Metastatic Breast Carcinoma in the Ovary (tissue), 3 donors: ENCODE measurements around the gene KIAA1549L.

- PRO-cap, 3 experiments: no peak in any of the 3 experiments
Measured at GRCh38 chr11:33375954-33377072, at the start of gene KIAA1549L. TSS of gene KIAA1549L (plus strand) at chr11:33376108.

DNA sequence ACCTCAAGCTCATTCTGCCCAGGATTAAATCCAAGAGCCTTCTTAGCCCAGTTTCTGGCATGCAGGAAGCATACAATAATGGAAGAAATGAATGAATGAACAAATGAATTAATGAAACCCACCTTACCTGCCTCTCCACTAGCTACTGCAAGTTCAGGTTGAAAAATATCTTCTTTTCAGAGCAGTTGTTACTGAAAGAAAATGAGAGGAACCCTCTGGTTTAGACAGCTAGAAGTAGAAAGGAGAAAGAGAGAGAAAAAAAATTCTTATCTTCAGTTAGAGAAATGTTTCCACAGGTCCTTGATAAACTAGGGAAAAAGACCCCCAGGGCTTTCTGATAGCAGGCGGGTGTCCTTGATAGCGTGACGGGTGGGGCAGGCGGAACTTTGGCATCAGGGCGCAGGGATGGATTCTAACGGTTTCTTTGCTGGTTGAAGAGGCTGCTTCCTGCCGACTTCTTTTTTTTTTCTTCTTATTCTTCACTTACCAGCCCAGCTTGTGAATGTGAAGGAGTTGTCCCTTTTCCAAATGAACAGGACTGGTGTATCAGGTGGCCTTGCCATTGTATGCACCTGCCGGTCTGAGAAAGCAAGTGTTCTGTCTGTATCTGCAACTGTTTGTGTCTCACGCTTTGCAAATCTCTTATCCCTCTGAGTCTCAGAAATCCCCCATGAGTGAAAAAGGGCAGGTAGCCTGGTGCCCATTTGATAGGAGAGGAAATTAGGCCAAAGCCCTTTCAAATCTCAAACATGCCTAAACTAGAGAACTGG, 10.0 kb downstream of the LMO2 start:
- PRO-cap, 3 experiments: no peak in any of the 3 experiments

DNA sequence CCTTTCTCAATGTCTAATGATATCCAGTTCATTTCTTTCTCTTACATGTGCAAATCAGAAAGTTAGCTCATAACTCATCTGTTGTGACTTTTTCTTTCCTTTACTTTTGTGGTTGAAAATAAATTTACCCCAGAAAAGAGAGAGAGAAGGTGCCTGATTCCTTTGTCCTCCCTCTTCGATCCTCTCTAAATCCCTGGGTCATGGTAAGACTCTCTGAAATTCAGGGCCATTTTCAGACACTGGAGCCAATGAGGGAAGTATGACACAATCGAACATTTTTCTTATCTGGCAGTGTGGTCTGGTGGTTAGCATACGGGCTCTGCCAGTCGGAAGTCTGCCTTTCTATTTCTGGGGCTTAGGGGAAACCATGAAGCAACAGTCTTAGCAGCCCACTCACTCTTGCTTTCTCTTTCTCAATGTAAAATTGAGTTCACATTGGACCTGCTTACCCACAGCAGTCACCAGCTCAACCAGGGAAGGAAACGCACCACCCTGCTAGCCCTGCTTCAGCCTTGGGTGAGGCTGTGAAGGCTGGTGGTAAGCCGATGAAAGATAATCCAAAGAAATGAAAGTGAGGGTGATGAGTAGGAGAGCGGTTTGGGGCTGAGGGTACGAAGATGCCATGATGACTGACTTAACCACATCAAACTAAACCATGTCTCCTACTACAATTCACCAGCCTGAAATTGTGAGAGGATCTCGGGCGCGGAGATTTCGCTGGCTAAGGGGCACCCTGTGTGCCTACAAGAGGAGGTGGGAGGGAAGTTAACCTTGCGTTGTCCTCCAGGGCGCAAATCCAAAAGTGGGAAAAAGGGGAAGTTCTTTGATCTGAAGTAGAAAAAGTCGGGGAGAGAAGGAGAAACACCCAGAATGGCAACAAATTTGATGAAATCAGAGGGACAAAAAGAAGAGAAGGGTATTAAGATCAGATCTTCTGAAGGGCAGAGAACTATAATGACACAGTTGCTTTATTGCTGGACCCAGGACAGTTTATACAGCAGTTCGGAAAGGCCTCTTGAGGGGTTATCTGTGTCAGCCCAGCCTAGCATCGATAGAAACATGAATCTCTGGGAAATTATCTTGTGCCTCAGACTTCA, 2.0 kb upstream of the LMO2 start:
- PRO-cap, 3 experiments: peak in 3 of 3 experiments; most common plus-strand start position 457 of the sequence (in 3)

GRCh38 chr11:34050252-34050872, 1.2 kb upstream of the CAPRIN1 start:
- PRO-cap, 3 experiments: no peak in any of the 3 experiments

- PRO-cap, 3 experiments: no peak in any of the 3 experiments
Measured at GRCh38 chr11:34142100-34142600, 36.7 kb downstream of the NAT10 start.

DNA sequence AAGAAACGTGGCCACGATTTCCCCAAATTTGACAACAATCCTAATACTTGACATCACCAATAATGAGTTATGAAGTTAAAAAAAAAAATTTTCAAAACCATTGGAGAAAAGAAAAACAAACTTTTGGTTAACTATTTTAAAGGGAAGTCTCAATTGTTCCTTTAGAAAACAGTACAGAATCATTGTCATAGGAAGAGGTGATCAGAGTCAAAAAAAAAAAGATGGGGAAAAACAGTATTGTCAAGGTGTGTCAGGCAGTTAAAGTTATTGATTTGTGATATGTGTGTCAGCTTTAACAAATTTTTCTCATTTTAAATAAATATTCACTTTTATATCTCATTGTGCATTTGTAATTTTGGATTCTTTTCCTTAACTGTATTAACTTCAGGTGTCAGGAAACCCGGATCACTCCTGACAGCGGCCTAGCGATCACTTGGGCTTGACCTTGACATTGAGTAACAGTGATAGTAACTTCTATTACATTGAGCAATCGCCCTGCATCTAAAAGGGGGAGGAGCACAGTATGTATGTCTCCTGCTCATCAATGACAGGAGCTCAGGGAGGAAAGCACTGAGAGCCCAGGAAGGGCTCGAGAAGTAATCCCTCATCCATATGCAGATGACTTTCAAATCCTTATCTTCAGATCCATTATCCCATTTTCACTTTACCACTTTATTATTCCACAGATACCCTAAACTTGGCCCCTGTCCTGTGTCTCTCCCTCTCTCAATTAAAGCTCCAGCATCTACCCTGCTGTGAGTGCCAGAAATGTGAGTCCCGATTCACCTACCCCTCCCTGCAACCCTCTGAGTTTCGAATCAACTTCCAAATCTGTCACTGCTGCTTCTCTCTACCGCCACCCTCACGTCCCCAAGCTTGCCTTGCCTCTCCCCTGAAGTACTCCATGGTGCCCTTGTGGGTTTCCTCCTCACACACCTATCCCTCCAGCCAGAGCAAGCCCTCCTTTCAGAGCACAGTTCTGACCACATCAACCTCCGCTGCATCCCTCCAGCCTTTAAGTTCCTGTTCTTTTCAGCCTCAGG, 47.9 kb downstream of the ABTB2 start:
- PRO-cap, 3 experiments: no peak in any of the 3 experiments

GRCh38 chr11:34358125-34359016, 561 bp upstream of the ABTB2 start:
- PRO-cap, 3 experiments: peak in 3 of 3 experiments; most common plus-strand start chr11:34358164 (in 1)

DNA sequence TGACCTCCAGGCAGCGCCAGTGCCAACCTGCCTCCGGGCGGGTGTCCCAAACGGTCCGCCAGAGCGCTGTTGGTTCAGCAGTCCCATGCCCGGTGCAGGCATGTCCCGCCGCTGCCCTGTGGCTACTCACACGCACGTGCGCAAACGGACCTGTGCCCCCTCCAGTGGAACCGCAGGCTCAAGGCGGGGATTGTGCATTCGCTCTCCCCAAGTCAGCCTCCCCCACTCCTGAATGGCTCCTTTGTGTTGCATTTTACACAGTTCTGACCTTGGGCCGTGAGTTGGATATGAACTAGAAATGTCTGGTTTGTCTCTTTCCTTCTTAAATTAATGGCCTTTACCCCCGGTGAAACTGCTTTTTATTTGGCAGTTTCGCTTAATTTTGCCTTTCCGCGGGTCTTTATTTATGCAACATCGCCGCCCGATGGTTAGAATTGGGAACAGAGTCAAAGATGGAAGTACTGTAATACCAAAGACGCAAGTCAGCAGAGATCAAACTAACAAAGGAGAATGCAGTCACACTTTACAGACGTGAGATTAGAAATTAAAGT, 1.3 kb upstream of the ABTB2 start:
- PRO-cap, 3 experiments: no peak in any of the 3 experiments

GRCh38 chr11:34489059-34489584, 24.5 kb downstream of the ELF5 start:
- PRO-cap, 3 experiments: no peak in any of the 3 experiments

DNA sequence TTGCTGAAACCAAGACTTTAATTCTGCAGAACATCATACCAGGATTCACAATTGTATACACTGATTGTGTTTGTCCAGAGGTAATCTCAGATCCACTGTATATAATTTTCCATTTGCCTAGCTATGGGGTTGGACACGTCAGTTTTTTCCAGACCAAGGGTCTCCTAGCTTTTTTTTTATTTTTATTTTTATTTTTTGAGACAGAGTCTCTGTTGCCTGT, 48.5 kb upstream of the EHF start:
- PRO-cap, 3 experiments: peak in 1 of 3 experiments; most common minus-strand start position 147 of the sequence (in 1)

DNA sequence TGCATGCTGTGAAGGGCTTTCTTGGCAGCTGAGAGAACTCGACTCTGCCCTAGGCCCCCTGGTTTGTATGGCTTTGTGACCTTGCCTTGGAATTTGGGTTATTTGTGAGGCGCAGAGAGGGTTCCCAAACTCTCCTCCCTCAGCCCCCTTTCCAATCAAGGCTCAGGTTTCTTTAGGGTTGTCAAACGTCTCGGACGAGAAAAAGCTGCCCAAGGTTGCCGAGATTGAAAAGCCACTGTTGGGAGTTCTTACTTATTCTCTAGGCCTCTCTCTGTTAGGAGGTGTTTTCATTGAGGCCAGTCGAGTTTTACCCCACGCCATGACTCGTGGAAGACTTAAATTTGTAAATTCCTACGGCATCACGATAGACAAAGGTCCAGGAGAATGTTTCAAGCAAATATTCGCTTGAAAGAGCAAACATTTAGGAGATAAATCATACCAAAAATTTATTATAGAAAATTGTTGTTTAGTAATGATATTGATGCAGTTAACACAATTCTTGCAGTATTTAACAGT, 613 bp downstream of the PDHX start:
- PRO-cap, 3 experiments: no peak in any of the 3 experiments

DNA sequence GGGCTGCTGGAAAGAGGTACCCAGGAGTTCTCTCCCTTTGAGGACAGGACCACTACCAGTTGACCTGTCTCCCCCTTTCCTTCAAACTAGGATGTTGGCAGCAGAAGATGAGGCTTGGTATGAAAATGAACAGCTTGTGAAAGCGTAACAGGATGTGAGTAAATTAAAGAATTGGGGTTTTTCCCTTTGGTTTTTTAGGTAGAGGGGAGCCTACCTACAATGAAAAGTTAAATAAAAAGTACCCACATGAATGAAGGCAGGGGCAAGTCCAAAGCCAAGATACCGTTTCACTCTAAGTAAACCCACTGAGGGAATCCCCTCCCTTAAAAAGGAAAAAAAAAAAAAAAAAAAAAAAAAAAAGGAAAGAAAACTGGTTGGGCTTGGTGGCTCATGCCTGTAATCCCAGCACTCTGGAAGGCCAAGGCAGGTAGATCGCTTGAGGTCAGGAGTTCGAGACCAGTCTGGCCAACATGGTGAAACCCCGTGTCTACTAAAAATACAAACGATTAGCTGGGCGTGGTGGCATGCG, 96.3 kb downstream of the PDHX start:
- PRO-cap, 3 experiments: no peak in any of the 3 experiments

DNA sequence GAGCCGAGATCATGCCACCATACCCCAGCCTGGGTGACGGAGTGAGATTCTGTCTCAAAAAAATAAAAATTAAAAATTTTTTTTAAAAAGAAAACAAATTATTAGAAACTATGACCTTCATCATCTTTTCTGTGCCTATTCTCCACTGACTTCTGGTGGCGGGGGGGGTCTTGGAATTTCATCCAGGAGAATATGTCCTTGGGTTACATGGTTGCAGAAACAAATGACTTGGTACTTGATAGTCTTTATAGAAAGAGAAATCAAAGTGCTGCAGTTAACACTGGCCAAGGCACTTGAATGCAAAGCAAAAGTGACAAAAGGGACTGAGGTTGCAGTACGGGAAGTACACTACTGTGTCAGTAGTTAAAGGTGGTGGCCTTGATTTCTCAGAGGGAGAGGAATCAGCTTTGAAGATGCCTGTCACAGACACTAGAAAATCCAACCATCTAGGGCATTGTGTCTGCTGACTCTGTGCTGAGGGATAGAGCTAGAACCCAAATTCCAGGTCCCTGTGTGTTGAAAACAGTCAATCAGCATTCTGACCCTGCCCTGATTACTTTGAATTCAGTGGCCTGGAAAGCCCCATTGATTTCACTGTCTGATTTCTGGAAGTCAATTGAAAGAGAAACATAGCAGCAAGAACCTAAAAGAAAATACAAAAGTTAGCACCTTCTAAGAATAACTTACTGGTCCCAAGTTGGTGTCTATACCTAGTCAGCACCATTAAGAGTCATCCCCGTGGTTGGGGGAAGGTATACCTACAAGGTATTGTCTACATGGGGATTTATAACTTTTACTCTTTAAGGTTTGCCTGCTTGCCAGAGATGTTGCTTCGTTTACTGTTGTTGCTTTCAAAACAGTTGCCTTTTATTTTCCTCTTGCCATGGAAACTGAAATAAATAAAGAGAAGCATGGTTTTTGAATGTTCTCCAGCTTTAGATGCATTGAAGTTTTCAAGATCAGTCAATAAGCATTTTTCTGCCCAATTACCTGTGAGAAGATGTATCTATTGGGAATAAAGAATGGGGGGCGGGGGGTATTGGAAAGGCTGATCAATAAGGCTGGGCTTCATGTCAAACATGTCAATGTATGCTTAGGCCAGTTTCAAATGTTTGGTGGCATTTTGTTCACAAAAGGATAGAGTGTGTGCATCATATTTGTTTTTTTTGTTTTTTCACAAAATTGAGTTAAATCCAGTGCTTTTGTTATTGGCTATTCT, 97.2 kb downstream of the PDHX start:
- PRO-cap, 3 experiments: no peak in any of the 3 experiments

DNA sequence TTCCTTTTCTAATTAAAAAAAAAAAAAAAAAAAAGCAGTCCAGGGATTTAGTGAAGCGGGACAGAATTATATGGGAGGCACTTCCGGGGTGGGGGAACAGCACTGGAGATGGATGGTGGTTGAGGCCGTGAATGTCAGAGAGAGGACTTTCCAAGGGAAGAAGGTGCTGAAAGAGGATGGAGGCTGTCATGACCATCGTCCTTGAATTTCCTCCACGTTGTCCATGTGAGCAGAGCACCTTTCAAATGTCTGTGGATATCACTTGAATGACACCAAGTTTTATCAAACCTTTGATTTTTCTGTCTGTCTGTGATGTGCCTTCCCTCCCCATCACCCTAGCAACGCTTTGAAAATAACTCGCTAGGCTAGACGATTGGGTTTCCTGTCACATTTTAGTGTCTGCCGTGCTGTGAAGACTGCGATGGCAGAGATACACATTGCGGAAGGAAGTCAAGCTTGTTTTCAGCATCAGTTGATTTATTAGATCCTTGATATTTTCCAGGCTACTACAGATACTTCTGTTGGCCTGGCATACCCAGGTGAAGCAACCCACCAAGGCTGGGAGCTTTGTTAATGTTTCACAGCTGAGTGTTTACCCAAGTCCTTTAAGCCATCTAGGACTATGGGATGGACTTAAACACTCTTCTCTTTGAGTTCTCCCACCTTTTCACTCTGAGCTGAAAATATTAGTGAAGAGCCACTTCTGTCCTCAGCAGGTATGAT, 93.8 kb upstream of the CD44 start:
- PRO-cap, 3 experiments: no peak in any of the 3 experiments

DNA sequence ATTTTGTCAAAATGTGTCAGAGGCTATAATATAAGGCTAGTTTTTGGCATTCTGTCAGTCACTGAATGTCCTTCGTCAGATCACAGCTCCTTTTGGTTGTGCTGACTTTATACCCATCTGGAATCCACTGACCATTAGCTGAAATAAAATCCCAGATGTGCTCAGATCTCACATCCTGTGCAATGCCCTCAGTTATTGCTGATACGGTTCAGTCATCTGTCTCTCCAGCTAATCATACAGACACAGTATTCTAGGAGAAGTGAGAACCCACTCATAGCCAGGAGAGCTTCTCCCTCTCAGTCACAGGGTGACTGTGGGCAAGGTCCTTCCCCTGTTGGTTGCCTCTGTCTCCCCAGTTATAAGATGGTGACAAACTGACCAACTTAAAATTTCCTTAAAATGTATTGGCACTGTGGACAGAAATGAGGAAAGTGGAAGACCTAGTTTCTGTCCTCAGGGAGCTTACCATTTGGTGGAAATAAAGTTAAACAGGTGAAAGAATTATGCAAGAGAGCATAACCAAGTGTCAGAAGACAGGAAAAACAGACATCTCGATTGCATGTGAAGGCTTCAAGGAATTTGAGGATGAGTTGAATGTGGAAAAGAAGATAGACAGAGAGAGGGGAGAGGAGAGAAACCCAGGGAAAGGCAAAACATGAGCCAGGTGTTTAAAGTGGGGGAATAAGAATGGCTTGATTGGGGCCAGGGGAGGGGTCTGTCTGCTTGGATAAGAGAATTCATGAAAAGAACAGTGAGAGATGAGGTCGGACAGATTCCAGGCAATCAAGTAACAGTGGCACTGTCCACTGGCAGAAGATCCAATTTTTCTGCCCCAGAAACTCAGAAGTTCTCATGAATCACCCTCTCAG, 11.8 kb downstream of the CD44 start:
- PRO-cap, 3 experiments: no peak in any of the 3 experiments

- PRO-cap, 3 experiments: no peak in any of the 3 experiments
Measured at GRCh38 chr11:35160208-35160763, 21.3 kb downstream of the CD44 start.

DNA sequence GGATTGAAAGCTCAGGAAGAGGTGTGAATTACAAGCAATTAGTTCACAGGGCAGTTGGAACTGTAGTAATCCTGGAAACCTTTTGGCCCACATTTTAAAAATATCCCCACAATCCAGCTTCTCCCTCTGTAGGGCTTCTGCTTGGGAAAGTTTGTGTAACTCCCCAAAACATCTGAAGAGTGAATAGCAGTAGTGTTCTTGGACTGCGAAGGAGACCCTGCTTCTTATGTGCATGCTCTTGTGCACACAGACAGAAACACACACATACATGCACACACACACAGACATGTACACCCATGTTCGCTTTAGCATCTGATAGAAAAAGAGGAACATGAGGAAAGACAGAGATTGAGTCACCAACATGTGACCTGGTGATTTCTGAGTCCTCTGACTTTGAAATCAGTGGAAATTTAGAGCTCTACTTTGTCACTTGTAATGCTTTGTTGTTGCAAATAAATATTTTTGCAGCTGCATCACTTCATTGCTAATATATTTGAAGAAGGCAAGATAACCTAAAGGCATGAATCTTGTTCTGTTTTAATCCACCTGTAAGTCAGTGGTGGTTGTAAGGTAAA, 23.7 kb downstream of the CD44 start:
- PRO-cap, 3 experiments: no peak in any of the 3 experiments

DNA sequence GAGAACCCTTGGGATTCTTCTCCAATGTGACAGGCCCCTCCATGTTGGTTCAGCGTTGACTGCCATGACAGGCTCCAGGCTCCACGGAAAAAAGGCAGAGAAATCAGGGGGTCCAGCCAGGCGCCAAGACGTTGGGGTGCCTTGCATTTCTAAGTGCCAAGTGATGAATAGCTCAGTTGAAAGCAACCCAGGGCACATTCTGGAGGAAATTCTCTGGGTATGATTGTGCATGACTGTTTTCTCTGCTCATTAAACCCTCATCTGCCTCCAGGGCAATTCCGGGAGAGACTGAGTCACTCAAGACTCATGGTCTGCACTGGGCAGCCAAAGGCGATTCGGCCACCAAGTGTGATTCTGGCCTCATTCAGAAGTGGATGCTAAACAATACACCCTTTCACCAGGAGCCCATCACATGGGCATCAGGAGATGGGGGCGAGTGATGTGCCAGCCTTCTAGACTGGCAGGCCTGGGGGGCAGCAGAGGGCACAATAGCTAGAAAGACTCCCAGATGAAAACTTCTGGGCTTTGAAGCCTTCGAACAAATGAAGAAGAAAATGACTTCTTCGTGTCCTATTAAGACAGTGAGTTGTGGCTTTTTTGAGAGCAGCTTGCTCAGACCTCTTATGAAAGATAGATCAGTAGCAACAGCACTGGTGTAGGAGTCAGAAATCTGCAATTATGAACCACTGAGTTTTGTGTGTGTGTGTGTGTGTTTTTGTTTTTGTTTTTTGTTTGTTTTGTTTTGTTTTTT, 27.8 kb downstream of the CD44 start:
- PRO-cap, 3 experiments: no peak in any of the 3 experiments

DNA sequence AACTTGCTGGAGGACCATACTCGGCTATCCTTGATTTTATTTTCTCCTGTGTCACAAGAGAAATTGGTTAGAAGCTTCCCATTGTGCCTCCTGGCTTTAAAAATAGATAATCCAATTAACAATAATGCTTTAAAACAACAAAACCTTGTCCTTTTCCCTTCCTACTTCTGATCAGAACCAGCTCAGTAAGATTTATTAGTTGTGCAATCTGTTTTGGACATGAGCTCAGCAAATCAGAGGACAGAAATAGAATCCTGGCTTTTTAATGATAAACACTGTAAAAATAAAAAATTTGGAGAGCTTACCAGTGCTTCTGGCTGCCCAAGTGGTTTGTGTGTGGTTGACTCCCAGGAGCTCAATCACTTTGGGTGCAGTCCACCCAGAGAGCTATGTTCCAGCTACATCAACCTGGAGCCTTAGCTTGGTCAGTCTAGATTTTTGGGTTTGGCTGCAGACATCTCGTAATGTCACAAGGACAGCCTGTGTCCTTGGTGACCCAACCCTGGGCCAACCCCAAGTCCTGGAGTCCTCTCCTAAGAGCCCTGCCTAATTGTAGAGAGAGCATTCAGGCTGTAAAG, 28.4 kb downstream of the CD44 start:
- PRO-cap, 3 experiments: no peak in any of the 3 experiments

DNA sequence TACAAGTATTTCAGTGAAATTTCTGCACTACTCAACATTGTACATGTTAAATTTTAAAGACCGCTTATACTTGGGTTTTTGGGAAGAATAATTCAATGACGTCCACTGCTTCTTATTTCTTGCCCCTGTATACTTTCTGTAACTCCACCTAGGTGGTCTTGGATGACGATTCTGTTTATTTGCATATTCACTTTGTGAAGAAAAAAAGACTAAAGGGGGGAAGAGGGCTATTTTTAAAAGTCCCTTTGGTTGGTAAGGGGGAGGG, 68.4 kb downstream of the CD44 start:
- PRO-cap, 3 experiments: no peak in any of the 3 experiments